K562 (cell line): ENCODE results near the genes OR11L1, OR2L2, OR2T6 and OR2T1.

- RAMPAGE, long total RNA = no peak
- RRBS = no CpG with 5 or more reads among the region's 2 CpGs
PRO-cap:
- standard = no peak
- CoPRO, capped RNA only, 2 experiments = no peak in any of the 2 experiments
- CoPRO, capped and uncapped RNA, 2 experiments = no peak in any of the 2 experiments
- CoPRO, uncapped RNA only, 2 experiments = no peak in any of the 2 experiments
CAGE:
- cytosol, long polyA plus RNA = no peak
- long polyA plus RNA = no peak
- nucleolus, long total RNA = no peak
- nucleus, long polyA plus RNA = no peak
Observed at GRCh38 chr1:247841830-247842113, at the start of gene OR11L1. Gene OR11L1 (minus strand): TSS chr1:247841896.

GRCh38 chr1:248029720-248030216 lies at the start of gene OR2L2:
Gene OR2L2 (plus strand): TSS chr1:248030070.
- RAMPAGE, long total RNA = no peak
- RRBS = no CpG with 5 or more reads among the region's 3 CpGs
PRO-cap:
- standard = no peak
- CoPRO, capped RNA only, 2 experiments = no peak in any of the 2 experiments
- CoPRO, capped and uncapped RNA, 2 experiments = no peak in any of the 2 experiments
- CoPRO, uncapped RNA only, 2 experiments = no peak in any of the 2 experiments
CAGE:
- cytosol, long polyA plus RNA = no peak
- long polyA plus RNA = no peak
- nucleolus, long total RNA = no peak
- nucleus, long polyA plus RNA = no peak

- RAMPAGE, long total RNA = no peak
PRO-cap:
- standard = no peak
- CoPRO, capped RNA only, 2 experiments = no peak in any of the 2 experiments
- CoPRO, capped and uncapped RNA, 2 experiments = no peak in any of the 2 experiments
- CoPRO, uncapped RNA only, 2 experiments = no peak in any of the 2 experiments
CAGE:
- cytosol, long polyA plus RNA = no peak
- long polyA plus RNA = no peak
- nucleolus, long total RNA = no peak
- nucleus, long polyA plus RNA = no peak
Observed at GRCh38 chr1:248375393-248376001, at the start of gene OR2T6. Gene OR2T6 (plus strand): TSS chr1:248375746.

DNA sequence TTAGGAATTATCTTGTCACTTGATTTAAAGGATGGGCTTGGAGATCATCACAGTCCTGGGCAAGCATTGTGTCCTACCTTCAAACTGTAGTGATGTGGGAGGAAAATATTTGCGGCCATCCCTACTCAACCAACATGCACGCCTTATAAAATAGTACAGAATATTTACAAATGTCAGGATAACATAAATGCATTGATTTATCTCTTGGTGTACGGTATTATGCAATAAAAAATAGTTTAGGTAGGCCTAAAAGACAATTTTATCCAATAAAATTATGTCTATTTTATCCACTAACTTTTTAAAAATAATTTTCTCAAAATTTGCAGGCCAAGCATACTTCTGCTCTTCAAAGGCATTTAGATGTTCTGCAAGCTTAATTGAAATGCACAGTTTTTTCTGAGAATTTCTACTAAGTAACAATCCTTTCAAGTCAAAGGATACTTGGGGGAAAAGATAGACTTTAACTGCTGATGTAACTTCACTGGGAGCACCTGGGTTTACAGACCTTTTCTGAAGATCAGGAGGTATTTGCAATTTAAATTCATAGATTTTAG lies at the start of gene OR2T1:
TSS of gene OR2T1 (plus strand) at position 327 of the 554 bp plus-strand sequence.
- RAMPAGE, long total RNA = no peak
- RRBS = no CpG with 5 or more reads among the region's 3 CpGs
PRO-cap:
- standard = no peak
- CoPRO, capped RNA only, 2 experiments = no peak in any of the 2 experiments
- CoPRO, capped and uncapped RNA, 2 experiments = no peak in any of the 2 experiments
- CoPRO, uncapped RNA only, 2 experiments = no peak in any of the 2 experiments
CAGE:
- cytosol, long polyA plus RNA = no peak
- long polyA plus RNA = no peak
- nucleolus, long total RNA = no peak
- nucleus, long polyA plus RNA = no peak

- RAMPAGE, long total RNA = no peak
- RRBS = no CpG with 5 or more reads among the region's 6 CpGs
PRO-cap:
- standard = no peak
- CoPRO, capped RNA only, 2 experiments = no peak in any of the 2 experiments
- CoPRO, capped and uncapped RNA, 2 experiments = no peak in any of the 2 experiments
- CoPRO, uncapped RNA only, 2 experiments = no peak in any of the 2 experiments
CAGE:
- cytosol, long polyA plus RNA = no peak
- long polyA plus RNA = no peak
- nucleolus, long total RNA = no peak
- nucleus, long polyA plus RNA = no peak
Observed at GRCh38 chr1:248792395-248792916, 33.3 kb downstream of the SH3BP5L start.

DNA sequence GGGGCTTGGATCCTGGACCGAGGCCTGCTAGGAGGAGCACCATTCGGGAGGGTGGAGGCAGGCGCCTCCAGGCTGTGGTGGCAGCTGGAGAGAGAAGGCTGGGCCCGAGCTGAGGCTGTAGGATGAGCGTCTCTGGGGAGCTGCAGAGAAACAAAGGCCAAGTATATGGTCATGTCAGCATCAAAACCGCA lies 593 bp downstream of the SH3BP5L start:
- RAMPAGE, long total RNA = no peak
- RRBS = no CpG with 5 or more reads among the region's 6 CpGs
PRO-cap:
- standard = no peak
- CoPRO, capped RNA only, 2 experiments = no peak in any of the 2 experiments
- CoPRO, capped and uncapped RNA, 2 experiments = no peak in any of the 2 experiments
- CoPRO, uncapped RNA only, 2 experiments = no peak in any of the 2 experiments
CAGE:
- cytosol, long polyA plus RNA = no peak
- long polyA plus RNA = no peak
- nucleolus, long total RNA = no peak
- nucleus, long polyA plus RNA = no peak

DNA sequence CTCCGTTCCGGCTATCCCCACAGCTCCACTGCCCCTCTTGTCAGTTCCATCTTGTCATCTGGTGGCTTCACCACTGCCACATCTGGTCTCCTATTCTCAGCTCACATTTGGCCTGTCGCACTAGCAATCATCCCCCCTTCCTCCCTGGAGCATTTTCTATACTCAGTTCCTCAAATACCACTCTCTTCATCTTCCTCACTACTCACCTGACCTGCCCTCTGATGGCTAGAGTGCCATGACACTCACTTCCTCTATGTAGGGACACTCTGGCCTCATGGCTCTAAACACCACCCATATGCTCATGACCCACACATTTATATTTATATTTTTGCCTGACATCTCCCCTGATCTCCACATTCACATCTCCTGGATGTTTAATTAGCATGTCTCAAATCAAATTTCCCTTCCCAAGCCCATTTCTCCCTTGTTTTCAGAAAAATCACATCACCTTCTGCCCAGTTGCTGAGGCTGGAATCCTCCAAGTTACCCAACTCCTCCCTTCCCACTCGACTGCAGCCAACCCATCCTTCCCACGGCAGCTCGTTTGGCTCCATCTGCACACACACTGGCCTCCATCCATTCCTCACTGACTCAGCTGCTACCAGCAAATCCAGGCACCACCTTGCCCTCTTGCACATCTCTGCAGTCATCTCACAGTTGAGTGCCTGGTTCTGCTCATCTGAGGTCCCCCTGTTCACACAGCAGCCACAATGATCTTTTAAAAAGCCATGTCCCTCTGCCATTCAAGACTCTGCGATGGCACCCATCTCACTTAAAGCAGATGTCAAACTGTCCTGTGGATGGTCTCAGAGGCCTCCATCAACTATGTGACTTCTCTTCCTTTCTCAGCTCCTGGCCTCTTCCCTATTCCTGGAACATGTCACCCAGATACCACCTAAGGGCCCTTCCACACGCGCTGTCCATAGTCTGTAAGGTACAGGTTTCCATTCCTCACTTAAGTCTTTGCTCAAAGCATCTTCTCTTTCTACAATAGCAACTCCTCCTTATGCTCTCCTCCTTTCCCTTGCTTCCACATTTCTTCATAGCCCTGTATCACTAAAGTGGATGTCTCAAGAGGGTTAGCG lies 5.9 kb downstream of the ZNF692 start:
- RAMPAGE, long total RNA = no peak
- RRBS = no CpG with 5 or more reads among the region's 10 CpGs
PRO-cap:
- standard = no peak
- CoPRO, capped RNA only, 2 experiments = no peak in any of the 2 experiments
- CoPRO, capped and uncapped RNA, 2 experiments = no peak in any of the 2 experiments
- CoPRO, uncapped RNA only, 2 experiments = peak in 1 of 2 experiments; most common plus-strand start position 775 of the sequence (in 1); most common minus-strand start position 589 of the sequence (in 1)
CAGE:
- cytosol, long polyA plus RNA = no peak
- long polyA plus RNA = no peak
- nucleolus, long total RNA = no peak
- nucleus, long polyA plus RNA = no peak